CD14-positive monocyte (primary cell): ENCODE measurements around the genes NR1H3, SPI1, TRIM64C and OR4C12.

- CAGE, long polyA plus RNA, result no peak
These were observed 10.9 kb downstream of the ARFGAP2 start for GRCh38 chr11:47165586-47166390.

DNA sequence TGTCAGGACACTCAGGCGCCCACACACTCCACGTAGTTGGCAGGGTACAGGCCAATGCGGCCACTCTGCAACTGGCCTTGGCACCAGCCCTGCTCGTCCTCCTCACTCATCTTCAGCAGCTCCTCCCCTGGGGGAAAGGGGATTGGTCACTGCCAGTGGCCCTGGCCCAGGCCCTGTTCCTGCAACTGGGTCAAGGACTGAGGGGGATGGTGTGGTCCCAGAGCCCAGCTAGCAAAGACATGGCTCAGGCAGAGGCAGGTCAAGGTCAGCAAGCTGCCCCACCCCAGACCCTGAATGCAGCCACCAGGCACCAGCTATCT, 1.2 kb upstream of the ARFGAP2 start:
- CAGE, long polyA plus RNA, result no peak

DNA sequence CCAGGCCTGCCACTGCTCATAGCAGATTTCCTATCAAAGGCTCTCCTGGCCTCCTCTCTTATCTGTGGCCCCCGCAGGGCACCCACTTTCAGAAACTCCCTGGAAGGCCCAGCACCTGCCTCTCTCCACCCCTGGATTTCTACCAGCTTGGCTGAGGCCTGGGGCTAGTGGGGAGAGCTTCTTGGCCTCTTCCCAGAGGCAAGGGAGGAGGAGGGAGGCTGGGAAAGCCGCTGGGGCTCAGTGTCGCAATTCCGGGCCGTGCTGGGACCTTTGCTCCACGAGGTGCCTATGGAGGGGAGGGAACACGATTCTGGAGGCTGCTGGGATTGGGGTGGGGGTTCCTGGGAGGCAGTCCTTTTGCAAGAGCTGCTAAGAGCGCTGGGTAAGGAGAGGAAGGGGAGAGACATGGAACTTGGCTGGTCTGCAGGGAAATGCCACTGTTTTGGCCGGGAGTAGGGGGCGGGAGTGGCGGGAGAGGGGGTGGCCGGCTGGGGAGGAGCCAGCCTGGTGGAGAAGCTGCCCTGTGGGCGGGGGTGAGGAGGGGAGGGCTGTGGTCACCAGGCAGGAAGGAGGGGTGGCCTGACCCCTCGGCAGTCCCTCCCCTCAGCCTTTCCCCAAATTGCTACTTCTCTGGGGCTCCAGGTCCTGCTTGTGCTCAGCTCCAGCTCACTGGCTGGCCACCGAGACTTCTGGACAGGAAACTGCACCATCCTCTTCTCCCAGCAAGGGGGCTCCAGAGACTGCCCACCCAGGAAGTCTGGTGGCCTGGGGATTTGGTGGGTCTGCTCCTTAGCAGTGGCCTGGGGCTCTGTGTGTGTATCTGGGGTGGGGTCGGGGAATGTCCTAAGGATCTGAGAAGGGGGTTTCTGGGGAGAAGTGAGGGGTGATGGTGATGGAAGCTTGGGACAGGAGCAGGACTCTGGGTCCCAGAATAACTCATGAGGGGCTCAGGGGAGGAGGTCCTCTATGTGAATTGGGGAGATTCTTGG, at the start of gene NR1H3:
TSS of gene NR1H3 (plus strand) at position 643 of the 989 bp plus-strand sequence.
- CAGE, long polyA plus RNA, result start-site peak on the plus strand centred at position 631 of the sequence, 83 bp wide, 47 and 71 reads in 2 replicates

DNA sequence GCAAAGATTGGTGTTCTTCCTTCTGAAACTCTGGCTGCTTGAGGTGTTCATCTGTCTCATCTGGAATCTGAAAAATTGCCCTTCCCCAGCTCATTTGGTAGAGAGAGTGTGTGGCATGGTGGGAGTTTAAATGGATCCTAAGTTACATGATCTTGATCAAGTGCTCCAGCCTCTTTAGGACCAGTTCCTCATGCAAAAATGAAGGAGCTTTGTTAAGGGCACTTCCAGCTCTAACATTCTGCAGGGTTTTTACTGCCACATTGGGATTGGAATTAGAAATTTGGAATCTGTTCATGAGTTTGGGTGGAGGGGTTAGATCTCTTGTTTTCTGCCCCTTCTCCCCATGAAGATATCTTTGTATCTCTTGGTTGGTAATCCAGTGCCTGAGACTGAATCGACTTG, 34.3 kb downstream of the NR1H3 start:
- CAGE, long polyA plus RNA, result no peak

GRCh38 chr11:47341567-47342163, 10.8 kb downstream of the MYBPC3 start:
- CAGE, long polyA plus RNA, result no peak

DNA sequence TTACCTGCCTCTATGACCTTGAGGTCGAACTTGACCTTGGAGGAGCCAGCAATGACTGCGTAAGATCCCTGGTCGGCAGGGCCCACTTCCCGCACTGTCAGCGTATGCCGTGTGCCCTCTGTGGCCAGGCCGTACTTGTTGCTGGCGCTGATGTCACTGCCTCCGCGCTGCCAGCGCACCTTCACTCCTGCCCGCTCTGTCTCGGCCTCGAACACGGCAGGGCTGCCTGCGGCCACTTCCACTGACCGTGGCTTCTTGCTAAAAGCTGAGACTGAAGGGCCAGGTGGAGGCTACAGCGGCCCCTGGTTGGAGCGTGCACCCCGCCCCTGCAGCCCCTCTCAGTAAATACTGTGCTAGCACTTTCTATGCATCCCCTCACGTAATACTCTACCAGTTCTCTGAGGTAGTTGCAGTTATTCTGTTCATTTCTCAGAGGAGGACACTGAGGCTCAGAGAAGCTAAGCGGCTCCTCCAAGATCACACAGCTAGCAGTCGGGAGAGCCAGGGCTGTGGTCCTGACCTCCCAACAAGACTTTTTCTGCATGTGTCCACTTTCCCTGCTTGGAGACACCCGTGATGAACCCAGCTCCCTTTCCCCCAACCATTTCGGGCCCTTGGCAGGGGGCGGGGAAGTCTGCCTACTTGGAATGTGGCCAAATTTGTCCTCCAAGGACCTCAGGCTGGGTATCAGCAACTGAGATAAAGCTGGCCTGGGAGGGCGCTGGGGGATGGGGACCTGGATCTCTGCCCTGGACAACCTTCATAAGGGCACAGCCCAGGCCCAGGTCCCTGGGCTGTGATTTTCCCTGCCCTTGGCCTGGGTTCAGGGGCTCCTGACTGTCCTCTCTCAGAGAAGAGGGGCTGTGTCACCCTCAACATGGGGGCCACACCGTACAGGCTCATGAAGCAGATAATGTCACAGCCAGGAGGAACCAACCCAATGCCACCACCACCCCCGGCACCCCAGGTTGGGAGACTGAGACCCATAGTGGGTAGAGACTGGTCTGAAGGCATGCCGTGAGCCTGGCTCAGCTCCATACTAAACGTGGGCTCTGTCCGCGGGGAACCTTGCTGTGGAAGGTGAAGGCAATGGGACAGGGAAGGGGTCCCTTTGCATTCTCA, 906 bp downstream of the MYBPC3 start:
- CAGE, long polyA plus RNA, result no peak

- CAGE, long polyA plus RNA, result no peak
These were observed 4.1 kb upstream of the MYBPC3 start for GRCh38 chr11:47356309-47357259.

DNA sequence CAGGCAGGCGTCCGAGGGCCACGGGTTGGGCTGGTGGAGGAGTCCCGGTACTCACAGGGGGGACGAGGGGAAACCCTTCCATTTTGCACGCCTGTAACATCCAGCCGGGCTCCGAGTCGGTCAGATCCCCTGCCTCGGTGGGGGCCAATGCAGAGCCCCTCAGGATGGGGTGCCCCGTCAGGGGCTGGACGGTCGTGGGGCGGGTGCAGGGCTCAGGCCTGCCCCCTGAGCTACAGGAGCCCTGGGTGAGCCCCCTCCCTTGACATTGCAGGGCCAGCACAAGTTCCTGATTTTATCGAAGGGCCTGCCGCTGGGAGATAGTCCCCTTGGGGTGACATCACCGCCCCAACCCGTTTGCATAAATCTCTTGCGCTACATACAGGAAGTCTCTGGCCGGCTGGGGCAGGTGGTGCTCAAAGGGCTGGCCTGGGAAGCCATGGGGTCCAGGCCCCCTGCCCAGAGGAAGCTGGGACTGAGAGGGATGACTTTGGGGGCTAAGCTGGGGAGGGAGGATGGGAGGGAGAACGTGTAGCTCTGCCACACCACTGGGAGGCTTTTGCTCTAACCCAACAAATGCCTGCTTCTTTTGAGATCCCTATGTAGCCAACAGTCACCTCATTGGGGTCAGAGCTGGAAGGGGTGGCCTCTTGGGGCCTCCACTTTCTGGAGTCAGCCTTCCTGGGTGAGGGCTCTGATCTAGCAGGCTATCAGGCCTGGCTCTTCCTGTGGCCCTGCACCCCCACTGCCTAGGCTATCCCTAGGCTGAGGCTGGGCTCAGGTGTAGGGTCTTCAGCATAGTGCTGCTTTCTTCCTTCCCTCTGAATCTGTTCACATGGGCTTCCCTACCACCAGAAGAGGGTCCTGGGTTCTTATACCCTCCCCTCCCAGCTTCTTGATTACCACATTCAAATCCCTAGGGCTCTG, at the start of gene SPI1:
TSS of gene SPI1 (minus strand) at position 294 of the 924 bp plus-strand sequence.
- CAGE, long polyA plus RNA, result start-site peak on the minus strand centred at position 199 of the sequence, 229 bp wide, 14,734 and 16,067 reads in 2 replicates

DNA sequence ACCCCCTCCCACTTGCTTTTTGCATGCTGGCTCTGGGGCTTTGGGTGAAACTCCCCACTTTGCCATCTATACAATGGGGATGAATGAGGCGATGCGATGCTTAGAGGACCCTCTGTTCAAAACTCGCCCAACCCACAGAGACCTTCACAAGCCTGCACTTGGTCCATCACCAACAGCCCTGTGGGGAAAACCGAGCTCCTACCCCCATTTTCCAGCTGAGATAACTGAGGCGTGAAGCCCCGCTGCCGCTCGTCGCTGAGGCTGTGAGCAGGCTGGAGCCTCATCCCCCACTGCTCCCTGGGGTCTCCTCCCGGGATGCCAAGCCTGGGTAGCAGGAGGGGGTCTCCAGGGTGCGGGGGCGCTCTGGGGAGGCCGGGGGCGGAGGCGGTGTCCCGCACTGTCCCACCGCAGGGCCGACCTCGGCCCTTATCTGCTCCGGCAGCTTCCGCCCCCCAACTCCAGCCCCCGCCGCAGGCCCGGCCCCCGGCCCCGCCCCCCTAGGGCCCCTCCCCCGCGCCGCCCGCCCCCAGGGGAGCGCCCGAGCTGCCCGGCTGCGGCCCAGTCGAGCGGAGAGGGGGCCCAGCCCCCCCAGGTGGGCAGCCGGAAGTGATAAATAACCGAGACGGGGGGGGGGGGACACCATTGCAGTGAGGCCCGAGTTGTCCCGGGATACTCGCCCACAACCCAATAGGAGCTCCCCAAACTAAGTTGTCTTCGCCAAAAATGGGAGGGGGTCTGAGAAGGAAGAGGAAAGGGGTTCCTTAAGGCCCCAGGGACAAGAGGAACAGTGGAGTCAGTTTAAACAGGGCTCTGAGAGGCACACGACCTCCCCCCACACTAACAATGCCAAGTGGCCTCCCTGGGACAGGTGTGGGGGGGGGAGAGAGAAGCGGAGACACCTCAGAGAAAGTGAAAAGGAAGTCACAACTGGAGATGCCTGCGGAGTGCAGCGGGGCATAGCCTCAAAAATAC, 8.3 kb upstream of the SLC39A13 start:
- CAGE, long polyA plus RNA, result no peak

DNA sequence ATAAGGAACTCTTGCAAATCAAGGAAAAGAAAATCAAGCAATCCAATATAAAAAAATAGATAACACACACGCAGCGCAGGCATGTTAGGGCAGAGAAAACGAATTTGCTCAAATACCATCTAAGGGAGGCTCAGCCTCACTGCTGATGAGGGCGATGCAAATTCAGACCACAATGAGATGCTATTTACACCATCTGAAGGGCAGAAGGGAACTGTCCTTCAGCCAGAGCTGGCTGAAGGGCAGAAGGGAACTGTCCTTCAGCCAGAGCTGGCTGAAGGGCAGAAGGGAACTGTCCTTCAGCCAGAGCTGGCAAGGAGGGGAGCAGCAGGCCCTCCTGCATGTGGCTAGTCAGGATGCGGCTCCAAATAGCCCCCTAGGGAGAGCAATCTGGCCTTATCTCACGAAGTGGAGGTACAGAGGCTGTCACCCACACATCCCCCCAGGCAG, 7.6 kb upstream of the SLC39A13 start:
- CAGE, long polyA plus RNA, result no peak

DNA sequence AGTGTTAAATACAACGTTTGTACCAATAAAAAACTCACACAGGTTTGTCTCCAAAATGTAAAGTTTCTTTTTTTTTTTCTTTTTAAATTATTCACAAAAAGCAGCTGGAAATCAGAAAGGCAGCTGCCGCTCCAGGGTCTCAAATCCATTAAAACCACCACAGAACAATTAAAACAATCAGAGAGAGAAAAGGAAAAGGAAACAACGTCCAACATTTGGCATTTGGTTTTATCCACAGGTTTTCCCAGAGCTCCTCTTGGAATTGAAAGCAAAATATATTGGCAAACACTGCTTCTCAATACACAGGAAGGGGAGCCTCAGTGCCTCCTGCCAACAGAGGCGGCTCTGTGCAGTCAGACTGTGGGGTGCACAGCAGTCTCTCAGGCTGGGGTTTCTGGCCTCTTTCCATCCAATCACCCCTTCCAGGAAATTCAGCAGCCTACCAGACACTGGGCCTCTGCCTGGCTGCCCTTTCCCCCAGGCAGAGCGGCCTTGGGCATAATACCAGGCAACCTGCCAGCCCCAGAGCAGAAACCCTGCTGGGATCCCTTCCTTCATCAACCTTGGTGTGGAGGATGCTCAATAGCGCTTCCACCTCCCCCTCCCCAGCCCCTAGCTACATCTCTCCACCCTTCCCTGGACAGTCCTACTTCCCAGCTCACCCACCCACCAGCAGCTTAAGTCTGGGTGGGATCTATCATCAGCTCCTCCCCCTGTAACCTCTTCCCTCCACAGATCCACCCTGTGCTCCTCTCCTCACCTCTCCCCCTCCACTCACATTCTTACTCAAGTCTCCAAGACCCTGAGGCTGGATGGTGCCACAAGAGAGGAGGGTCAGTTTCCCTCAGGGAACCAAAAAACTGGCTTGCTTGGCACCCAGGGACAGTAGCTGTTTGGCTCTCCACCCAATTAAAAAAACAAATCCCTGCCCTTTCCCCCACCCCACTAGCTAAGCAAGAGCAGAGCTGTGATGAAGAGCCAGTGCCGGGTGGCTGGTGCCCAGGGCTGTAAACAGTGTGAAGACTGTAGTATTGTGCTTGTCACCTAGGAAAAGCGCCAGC, 17.9 kb upstream of the RAPSN start:
- CAGE, long polyA plus RNA, result no peak

DNA sequence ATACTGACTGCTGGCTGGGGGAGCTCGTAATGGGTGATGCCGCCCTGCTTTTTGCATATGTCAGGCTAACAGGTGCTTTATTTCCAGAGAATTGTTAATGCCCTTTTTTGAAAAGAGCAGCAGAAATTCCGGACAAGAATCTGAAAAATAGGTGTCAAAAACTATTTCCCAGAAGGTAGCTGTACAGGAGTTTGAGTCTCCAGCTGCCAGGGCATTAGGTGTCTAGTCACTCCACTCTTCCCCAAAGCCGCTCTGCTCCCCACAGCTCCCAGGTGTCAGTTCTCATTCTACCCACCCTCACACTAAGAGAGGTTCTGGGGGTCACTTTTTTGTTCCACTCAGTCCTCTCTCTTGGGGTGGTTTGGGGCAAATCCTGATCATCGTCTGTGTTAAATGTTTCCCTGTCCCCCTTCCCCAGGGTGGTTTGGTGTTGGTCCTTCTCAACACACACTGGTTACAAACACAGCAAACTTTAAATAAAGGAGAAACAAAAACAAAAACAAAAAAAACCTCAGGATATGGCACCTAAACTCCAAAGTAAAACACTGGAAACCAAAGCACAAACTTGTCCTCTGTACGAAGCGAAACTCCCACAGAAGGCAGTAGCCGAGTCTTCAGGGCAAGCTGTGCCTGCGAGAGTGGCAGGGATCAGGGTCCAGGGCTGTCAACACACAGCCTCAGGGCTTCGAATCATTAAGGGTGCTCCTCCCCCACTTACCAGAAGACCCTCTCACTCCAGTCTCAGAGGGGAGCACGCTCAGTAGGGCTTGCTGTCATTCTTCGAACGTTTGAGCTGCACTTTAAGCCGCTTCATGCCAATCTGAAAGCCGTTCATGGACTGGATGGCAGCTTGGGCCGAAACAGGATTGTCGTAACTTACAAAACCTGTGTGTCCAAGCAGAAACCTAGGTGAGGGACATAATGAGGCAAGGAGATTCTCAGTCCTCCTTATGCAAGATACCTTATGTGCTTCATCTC, 22.8 kb upstream of the RAPSN start:
- CAGE, long polyA plus RNA, result no peak

GRCh38 chr11:47587134-47588473, 1.1 kb downstream of the FAM180B start:
- CAGE, long polyA plus RNA, result no peak

DNA sequence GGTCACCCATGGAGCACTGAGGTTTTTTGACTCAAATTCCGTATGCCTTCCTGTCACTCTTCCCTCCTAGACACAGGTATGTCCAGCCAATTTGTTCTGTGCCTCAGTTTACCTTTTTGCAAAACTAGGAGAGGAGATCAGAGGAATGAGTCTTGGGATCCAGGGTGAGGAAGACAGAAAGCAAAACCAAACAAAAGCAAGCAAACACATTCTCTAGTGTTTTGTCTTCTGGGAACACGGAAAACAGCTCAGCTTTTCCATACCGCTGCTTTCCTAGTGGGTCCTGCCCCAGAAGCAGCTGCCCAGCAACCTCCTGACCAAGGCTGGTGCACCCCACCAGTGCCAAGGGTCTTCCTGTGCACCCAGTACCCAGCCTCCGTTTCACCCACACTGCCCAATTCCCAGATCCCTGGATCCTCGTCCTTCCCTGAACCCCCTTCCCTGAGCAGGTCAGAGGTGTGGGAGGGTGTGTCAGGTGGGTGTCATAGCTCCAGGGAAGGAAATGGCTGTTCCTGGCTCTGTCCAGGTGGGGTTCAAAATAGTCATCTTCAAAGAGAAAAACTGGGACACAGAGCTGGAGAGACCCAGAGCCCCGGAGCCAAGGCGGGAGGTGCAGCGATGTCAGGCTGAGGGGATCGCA, 926 bp downstream of the C1QTNF4 start:
- CAGE, long polyA plus RNA, result no peak

DNA sequence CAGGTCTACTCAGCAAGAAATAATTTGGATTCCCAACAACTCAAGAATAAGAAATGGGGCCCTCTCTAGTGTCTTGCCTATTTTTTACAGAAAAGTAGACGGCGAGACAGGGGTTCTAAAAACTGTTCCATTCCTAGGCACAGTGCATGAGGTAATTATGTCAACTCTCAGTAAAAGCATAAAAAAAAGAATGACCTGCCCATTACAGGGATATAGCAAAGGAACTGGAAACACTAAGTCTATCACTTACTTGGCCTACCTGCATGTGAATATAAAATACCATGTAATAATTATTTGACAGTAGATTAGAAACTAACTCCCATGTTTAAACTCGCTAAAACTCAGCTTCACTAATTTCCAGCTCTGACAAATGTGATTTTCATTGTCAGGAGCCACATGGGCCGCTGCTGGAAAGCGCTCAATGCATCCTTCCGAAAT, 984 bp downstream of the MTCH2 start:
- CAGE, long polyA plus RNA, result no peak

DNA sequence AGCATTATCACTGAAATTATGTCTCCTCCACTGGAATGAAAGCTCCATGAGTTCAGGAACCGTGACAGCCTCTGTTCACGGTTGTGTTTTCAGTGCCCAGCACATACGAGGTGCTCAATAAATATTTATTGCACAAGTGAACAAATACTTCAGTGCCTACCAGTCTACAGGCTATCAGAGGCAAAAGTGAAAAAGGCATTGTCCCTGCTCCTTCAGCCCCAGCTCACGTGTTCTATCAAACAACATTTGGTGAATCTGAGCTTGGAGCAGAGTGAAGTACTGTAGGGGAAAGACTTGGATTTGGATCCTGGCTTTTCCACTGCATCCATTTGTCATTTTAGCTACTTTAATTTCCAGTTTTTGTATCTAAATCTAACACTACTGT, 1.1 kb upstream of the MTCH2 start:
- CAGE, long polyA plus RNA, result no peak

- CAGE, long polyA plus RNA, result no peak
These were observed 25.4 kb upstream of the FNBP4 start for GRCh38 chr11:47792590-47792943.

GRCh38 chr11:47836796-47838025, 10.9 kb downstream of the NUP160 start:
- CAGE, long polyA plus RNA, result no peak

DNA sequence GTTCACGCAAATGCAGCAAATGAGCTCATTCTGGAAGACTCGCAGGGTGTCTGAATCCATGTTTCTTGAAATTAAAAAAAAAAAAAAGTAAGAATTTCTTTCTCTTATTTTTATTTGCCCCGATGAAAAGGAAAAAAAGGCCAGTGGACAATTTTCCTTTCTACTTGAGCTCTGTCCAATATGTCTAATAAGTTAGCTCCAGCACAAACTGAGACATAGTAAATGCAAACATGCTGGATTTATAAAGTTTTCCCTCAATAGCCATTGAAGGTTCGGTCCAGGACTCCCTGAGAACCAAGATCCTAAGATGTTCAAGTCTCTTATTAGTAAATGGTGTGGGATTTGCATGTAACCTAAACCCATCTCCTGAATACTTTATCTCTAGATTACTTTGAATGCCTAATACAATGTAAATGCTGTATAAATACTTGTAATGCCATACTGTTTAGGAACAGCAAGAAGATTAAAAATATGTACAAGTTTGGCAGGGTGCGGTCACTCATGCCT, at the start of gene TRIM64C:
TSS of gene TRIM64C (minus strand) at position 60 of the 507 bp plus-strand sequence.
- CAGE, long polyA plus RNA, result no peak

DNA sequence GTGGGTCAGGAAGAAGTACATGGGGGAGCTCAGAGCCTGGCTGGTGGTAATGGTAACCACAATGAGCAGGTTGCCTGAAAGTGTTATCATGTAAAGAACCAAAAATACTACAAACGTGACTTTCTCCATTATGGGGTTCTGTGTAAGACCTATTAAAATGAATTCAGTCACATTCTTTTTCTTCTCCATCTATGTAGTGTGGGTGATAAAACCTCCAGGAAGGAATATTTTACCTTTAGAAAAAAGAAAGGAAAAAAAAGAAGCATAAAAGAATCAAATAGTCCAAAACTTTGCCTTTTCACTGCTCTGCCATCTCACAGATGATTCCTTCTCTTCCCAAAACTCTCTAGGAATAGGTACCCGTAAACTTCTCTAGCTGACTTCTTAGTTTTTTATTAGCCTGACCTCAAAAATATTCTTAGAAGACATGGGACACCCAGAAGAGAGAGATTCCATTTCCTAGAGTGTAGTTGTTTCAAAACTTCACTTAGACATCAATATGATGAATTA, at the start of gene OR4C12:
TSS of gene OR4C12 (minus strand) at position 223 of the 510 bp plus-strand sequence.
- CAGE, long polyA plus RNA, result no peak